Cardiac atrium fibroblast (primary cell): ENCODE results near the genes TPRN and RNF208.

DNA sequence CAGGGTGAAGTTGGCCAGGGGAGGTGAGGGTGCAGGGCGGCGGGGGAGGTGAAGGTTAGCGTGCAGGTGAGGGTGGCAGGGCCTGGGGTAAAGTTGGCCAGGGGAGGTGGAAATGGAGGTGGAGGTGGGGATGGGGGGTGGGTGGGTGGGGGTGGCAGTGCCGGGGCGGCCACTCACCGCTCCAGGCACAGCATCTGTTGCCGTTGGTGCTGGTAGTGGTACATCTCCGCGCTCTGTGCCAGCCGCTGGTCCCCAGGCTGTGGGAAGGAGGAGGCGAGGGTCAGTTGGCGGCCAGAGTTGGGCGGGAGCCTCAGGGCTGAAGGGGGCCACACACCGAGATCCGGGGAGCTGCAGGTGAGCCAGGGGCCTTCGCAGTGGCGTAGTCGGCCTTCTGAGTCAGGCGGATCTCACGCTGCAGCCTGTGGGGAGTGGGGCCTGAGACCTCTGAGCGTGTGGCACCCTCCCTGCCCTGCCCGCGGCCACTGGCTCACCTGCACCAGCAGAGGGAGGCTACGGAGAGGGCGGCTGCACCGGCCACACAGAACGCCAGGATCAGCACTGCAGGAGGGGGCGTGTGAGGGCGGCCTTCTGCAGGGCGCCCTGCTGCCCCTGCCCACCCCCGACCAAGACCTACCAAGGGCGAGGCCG, 5.7 kb downstream of the NPDC1 start:
- RAMPAGE, long total RNA = no peak

- RAMPAGE, long total RNA = no peak
Observed at GRCh38 chr9:137069671-137070189, 627 bp downstream of the SAPCD2 start.

DNA sequence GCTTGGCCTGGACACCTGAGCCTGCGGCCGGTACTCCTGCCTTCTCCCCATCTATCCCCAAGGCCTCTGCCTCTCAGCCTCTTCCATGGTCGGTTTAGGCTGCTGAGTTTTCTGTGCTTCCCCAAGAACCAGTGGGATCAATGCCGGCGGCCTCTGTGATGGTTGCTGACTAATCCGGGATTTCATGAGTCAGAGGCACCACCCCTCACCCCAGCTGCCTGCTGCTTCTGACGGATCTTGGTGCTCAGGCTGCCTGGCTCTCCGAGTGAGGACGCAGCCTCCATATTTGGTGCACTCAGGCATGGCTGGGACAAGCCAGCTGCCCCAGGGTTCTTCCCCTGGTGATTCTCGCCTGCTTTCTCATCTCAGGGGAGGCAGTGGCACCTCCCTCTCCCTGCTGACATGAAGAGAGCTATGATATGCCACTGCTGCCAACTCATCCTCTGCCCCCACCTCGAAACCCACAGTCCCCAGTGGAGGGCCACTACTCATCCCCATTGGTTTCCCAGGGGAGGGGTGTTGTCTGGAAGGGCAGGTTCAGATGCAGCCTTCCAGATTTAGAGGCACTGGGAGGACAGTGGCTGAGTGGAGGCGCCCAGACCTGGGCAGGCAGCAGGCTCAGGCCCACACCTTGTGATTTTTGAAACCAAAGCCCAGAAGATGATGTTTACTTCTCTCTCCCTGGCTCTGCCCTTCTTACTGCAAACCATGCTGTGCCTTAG, 3.2 kb upstream of the MAN1B1 start:
- RAMPAGE, long total RNA = no peak

DNA sequence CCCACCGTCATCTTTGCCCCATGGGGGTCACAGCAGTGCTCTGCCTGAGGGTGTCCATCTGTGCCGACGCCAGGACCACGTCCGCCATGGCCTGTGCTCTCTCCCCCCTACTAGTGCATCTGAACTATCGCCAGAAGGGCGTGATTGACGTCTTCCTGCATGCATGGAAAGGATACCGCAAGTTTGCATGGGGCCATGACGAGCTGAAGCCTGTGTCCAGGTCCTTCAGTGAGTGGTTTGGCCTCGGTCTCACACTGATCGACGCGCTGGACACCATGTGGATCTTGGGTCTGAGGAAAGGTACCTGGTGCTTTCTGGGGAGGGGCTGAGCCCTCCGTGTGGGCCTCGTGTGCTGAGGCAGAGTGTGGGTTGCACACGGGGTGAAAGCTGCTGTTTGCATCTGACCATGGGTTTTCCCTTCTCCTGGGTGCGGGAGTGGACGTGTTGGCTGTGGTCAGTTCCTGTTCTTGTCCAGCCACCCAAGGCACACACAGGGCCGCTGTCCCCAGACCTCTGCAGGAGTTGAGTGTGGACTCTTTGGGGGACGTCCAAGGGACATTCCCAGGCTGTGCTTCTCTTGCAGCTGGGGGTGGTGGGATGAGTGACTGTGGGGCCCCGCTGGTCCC, 12.9 kb downstream of the MAN1B1 start:
- RAMPAGE, long total RNA = no peak

DNA sequence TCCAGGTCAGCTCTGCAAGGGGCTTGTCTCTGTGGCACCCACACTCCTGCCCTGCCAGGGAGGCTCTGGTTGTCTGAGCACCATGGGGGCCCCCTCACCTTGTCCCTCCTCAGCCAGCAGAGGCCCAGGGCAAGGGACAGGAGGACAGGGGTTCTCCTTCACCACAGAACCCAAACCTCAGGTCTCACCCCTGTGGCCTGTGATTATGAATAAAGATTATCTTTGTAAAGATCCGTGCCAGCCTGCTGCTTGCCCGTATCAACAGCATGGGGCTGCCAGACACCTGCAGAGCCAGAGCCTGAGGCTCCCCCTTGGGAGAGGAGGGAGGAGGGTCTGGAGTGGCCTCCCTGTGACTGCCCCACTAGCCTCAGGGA, 1.6 kb downstream of the SSNA1 start:
- RAMPAGE, long total RNA = no peak

DNA sequence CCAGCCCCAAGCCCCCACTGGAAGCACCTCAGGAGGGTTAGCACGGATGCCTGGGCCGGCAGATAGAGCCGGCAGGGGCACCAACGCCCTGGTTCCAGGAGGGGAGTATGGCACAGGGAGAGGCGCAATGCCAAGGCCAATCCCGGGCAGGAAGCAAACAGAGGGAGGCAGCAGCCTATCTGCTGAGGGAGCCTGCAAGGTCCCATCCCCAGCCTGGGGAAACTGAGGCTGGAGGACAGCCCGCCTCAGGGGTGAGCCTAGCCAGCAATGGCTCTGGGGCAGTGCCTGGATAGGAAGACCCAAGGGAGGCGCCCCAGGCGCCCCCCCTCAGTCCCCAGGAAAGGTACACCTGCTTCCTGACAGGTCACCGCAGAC, 2.7 kb downstream of the TPRN start:
- RAMPAGE, long total RNA = no peak

GRCh38 chr9:137200170-137200897, at the start of gene TPRN:
Gene TPRN, minus strand, starts transcription at chr9:137200741.
- RAMPAGE, long total RNA = no peak

GRCh38 chr9:137222166-137222905, at the start of gene RNF208:
Gene RNF208, minus strand, starts transcription at chr9:137222240.
- RAMPAGE, long total RNA = no peak

- RAMPAGE, long total RNA = no peak
Observed at GRCh38 chr9:137234886-137235602, 4.3 kb downstream of the SLC34A3 start.

DNA sequence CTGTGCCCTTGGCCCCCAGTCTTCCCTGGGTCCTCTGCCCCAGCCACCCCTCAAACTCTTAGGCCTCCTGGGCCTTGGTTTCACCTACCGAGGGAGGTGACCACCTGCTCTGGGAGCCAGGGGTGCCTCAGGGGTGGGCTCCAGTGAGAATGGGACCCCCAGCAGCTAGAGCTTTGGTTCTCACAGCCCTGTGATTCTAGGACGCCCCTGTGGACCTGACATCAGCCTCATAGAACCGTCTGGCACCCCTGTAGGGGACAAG, 3.5 kb upstream of the TUBB4B start:
- RAMPAGE, long total RNA = no peak

DNA sequence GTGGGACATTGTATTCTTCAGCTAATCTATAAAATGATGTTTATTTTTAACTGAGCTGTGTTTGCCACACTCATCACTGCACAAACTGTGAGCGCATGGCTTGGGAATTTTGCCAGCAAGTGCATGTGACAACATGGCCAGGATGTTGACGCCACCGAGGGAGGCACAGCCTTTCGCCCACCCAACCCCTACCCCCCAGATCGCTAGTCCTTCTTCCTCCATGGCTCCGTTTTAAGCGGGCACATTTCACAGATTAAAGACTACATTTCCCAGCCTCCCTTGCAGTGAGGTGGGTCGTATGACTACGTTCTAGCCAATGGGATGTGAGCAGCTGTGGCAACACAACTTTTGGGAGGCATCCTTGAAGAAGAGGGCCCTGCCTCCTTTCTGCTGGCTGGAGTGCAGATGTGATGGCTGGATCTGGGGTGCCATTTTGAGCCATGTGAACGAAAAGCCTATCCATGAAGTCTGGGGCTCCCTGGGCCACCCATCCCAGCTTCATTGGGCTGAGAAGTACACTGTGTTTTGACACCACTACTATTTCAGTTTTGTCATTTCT, 7.9 kb downstream of the NRARP start:
- RAMPAGE, long total RNA = no peak

DNA sequence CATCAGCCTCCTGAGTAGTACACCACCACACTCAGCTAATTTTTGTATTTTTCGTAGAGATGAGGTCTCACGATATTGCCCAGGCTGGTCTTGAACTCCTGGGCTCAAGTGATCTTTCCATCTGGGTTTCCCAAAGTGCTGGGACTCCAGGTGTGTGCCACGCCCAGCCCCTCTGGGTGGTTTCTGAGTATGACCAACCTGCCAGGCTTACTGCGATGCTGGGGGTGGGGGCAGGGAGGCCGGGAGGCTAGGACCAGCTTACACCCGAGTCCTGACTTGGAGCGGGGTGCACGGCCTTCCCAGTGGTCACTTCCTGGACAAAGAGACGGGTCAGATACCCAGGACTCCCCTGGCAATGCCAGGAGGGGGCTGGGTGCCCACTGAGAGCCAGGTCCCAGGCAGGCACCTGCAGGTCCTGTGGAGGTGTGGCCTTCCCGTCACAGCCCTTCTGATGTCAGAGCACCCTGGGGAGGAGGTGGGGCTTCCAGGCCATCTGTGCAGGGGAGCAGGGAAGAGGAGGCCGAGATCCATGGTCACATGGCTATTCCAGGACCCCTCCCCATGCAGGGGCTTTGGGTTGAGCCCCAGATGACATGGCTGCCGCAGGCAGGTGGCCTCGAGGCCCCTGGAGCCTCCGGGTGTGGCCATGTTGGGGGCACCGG, 8.4 kb upstream of the NRARP start:
- RAMPAGE, long total RNA = no peak

- RAMPAGE, long total RNA = no peak
Observed at GRCh38 chr9:137381762-137382068, 41.2 kb downstream of the EXD3 start.

- RAMPAGE, long total RNA = no peak
Observed at GRCh38 chr9:137390470-137391175, 32.3 kb downstream of the EXD3 start.

DNA sequence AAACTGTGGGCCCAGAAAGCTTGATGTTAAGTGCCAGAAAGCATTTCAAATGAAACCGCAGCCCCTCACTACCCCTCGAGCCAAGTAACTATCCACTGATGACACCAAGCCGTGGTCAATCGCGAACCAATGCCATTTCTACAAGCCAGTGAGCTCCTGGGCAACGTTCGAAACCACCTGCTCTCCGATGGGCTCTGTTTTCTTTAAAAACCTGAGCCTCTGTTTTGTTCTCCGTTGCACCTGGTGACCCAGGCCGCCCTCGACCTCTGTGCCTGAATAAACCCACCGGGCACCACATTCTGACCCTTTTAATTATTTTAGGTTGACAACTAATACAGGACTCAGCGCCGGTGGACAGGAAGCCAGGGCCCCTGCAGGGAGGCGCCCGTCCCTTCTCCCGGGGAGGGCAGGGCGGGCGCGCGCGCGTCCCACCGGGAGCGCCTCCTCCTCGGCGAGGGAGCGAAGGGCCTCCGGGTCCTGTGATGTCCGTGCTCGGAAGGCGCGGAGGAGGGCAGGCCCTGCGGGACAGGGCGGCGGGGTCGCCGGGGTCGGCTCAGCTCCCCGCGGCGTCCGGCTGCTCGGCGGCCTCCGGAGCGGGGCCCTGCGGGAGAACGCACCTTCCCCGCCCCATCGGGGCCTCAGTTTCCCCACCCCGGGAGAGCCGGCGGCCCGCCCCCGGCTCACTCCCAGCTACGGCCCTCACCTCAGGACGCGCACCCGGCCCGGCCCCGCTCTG, 467 bp downstream of the EXD3 start:
- RAMPAGE, long total RNA = no peak

- RAMPAGE, long total RNA = no peak
Observed at GRCh38 chr9:137497837-137498435, 38.8 kb upstream of the NSMF start.

DNA sequence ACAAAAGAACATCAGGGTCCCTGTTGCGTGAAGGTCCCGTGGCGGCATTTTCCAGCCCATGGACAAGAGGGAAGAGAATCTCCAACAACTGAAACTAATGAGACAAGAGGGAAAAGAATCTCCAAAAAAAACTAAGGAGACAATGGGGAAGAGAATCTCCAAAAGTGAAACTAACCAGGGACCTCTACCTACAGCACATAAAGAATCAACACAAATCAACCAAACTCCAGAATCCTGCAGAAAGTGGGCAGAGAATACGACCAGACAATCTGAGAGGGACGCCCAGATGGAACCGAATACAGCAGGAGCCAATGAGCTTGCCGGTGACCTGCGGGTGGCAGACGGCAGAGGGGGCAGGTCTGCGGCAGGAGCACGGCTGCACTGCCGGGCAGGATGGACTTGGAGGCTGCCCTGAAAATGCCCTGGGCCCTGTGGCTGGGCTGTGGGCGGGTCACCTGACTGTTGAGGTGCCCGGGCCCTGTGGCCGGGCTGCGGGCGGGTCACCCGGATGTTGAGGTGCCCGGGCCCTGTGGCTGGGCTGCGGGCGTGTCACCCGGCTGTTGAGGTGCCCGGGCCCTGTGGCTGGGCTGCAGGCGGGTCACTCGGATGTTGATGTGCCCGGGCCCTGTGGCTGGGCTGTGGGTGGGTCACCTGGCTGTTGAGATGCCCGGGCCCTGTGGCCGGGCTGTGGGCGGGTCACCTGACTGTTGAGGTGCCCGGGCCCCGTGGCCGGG, 36.4 kb downstream of the PNPLA7 start:
- RAMPAGE, long total RNA = no peak

DNA sequence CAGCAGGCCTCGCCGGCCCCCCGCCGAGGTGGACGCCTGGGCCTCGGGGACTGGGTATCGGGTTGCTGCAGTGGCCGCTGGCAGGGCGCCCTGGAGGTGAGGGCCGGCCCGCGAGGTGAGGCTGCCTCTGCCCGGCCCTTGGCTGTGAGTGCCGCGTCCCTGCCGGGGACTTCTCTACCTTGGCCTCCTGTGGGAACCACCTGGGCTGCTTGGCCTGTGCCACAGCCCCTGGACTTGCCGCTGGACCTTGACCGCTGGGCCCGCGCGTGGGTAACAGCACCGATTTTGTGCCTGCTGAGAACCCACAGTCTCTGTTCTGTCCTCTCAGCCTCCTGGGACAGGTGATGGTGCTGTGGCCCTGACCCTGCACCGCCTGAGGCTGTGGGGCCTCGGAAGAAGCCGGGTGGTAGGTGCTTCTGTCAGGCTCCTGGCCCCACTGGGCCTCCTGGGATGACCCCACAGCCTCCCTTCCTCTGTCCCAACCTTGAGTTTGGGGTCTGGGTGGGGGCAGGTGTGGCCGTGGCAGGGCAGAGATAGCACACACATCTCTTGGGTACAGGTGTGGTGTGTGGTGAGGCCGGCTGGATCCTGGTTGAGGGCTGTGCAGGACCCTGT, 896 bp downstream of the ARRDC1 start:
- RAMPAGE, long total RNA = no peak

GRCh38 chr9:137723836-137724526, 105.2 kb downstream of the EHMT1 start:
- RAMPAGE, long total RNA = no peak